HL-60 (cell line): ENCODE results near the gene EEPD1.

DNA sequence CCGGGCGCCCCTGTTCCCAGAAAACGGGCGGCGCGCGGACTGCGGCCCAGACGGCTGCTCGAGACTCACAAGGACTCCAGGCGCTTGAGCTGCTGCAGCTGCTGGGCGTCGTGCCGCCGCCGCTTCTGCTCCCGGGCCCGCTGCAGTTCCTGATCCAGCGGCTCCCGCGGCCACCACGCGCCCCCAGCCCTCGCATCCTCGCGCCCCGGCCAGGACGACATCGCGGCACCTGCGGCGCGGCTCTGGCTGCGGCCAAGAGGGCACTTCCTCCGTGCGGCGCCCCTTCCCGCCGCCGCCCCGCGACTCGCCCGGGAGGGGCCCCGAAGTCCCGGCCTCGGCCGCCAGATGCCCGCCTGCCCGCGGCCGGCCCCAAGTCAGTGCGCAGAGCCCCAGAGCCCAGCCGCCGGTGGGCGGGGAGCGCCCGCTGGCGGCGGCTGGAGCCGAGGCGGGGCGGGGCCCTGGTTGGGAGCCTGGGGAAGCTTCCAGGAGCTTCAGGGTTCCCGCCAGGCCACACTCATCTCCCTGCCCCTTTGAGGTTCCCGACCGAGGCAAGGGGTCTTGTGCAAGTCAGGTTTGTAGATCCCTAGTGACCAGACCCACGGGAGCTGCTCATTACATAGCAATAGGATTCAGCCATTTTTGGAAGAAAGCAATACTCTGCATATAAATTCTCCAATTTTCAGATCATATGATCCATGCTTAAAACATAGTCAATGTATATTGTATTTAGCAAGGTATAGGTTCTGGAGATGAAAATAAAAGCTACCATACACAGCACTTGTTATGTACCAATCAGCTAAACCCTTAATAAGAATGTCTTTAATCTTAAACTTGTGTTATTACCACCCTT is 14.2 kb upstream of the FKBP9 start:
- RRBS: 2% methylated on average over 34 of the region's 67 CpGs

- RRBS: no CpG with 5 or more reads among the region's 2 CpGs
Observed at GRCh38 chr7:33630683-33631157, 274.6 kb upstream of the BMPER start.

DNA sequence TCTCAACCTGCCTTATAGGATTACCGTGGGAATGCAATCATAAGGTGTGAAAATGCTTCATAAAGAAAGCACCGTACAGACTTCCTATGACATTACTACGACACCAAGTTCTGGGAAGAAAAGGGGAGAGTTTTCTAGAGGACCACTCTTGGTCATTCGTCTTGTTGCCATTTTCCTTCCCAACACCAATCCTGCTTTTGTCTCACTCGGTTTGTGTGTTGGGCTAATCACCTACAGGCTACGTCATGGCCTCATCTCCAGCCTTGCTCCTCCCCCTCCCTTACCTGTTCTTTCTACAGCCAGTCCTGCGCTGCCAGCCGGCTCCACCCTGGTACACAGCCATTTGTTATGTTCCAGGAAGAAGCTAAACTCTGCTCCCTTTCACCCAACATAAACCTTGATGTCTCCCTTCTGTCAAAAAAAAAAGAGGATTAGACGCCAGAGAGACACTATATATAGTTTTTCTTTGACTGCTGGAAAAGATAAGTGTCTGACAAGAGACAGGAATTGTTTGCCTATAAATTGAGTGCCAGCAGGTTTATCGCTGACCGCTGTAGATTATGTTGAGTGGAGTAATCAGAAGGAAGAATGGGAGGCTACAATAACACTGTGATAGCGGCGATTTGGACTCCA is 171.5 kb upstream of the BMPER start:
- RRBS: no CpG with 5 or more reads among the region's 13 CpGs

GRCh38 chr7:34158207-34158646 is 252.9 kb downstream of the BMPER start:
- RRBS: no CpG with 5 or more reads among the region's 5 CpGs

DNA sequence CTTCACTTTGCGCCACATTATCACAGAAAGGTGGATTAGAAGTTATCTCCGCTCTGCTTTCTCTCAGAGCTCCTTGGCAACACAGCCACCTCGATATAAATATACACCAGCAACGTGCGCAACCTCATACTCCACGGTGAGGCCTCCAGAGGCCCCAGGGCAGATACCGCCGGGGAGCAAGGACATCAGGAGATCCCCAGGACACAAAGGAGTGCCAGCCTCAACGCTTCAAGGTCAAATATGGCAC is 121.0 kb upstream of the TBX20 start:
- RRBS: no CpG with 5 or more reads among the region's 9 CpGs

- RRBS: no CpG with 5 or more reads among the region's 40 CpGs
Observed at GRCh38 chr7:35537239-35537892, 157.6 kb downstream of the HERPUD2 start.

GRCh38 chr7:35695485-35696087 is 651 bp upstream of the HERPUD2 start:
- RRBS: no CpG with 5 or more reads among the region's 13 CpGs

GRCh38 chr7:36092031-36092782 is 60.8 kb upstream of the EEPD1 start:
- RRBS: no CpG with 5 or more reads among the region's 14 CpGs

- RRBS: 3% methylated on average over 66 of the region's 118 CpGs
Observed at GRCh38 chr7:36152520-36153705, at the start of gene EEPD1. Gene EEPD1 (plus strand): TSS chr7:36153254.

DNA sequence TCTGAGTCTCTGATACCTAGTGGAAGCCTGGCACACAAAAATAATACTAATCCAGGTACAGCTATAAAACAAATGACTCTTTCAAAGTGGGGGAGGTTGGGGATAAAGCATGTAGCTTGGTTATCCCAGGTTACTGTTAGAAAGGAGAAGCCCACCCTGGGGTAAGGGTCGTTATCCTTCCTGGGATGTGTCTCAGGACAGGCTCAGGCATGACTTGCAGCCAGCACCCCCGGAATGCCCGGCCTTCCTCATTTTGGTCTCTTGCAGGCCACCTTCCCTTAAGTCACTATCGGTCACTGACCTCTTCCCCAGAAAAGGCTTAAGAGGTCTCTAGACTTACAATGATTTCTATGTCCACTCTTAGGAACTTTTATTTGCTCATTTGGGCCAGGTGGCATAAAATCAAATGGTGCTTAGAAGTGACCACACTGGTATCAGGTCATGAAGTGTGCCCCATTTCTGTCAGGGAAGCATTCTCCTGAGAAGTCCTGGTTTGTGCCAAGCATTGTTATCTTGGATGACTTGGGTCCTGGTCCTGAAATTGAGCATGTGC is 37.7 kb downstream of the EEPD1 start:
- RRBS: no CpG with 5 or more reads among the region's 4 CpGs

GRCh38 chr7:36301879-36302645 is 65.0 kb downstream of the MATCAP2 start:
- RRBS: no CpG with 5 or more reads among the region's 14 CpGs

DNA sequence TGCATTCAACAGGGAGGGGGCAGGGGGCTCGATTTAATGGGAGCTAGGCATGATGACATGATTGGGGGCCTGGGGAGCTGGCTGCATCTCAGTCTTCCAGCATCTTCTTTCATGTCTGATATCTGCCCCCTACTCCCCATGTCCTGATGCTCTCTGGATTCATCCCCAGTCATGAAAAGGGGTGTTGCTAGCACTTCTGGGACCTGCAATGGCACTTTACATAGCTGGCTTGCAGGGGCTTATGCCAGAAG is 95.0 kb downstream of the AOAH start:
- RRBS: no CpG with 5 or more reads among the region's 1 CpG

DNA sequence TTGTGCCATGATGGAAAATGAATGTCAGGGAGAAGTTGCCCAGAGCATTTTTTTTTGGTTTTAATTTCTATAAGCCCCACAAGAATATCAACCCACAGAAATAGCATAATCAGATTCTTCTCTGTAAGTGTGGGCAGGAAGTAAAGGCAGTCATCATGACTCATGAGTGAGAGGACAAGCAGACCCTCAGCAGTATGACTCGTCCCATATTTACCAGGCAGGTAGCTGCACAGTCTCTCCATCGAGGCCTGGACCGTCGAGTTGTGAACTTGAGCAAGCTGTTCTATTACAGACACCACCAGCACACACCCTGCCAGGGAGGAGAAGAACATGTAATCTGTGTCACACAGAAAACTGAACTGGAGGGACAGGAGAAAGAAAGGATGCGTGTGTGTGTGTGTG is 37.8 kb downstream of the AOAH start:
- RRBS: no CpG with 5 or more reads among the region's 5 CpGs

DNA sequence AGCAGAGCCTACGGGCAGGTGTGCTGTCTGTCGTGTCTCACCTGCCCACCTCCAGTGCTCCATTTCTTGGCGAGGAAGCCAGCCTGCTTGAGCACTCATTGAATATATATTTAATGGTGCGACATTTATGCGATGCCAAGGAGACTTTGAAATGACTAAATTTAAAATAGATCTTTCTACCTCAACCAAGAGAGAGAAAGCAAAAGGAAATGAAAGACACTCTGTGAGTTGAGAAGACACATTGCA is 53.5 kb upstream of the AOAH start:
- RRBS: no CpG with 5 or more reads among the region's 5 CpGs

DNA sequence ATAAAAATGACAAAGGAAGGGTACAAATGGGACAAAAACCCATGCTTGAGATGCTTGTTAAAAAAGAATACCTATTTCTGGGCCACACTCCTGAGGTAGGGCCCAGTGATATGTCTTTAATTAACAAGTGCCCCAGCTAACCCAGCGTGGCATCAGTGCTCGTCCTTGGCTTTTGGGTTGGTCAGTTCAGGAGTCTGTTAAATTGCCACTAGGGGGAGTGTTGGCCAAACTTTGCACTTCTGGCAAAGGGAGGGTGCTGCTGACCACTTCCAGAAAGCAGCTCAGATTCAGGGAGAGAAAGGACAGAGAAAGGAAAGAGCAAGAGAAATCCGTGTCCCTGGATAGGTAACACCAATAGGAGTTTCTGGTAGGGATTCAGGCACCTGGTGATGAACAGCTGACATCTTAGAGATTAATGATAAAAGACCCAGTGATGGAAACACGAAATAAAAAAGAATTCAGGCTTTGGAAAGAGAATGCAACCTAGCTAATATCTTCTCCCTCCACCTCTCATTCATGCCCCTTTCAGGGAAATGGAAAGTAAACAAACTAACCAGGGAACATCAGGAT is 243.1 kb upstream of the AOAH start:
- RRBS: no CpG with 5 or more reads among the region's 4 CpGs

DNA sequence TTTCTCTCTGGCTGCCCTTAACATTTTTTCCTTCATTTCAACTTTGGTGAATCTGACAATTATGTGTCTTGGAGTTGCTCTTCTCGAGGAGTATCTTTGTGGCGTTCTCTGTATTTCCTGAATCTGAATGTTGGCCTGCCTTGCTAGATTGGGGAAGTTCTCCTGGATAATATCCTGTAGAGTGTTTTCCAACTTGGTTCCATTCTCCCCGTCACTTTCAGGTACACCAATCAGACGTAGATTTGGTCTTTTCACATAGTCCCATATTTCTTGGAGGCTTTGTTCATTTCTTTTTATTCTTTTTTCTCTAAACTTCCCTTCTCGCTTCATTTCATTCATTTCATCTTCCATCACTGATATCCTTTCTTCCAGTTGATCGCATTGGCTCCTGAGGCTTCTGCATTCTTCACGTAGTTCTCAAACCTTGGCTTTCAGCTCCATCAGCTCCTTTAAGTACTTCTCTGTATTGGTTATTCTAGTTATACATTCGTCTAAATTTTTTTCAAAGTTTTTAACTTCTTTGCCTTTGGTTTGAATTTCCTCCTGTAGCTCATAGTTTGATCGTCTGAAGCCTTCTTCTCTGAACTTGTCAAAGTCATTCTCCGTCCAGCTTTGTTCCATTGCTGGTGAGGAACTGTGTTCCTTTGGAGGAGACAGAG is 280.8 kb downstream of the ELMO1 start:
- RRBS: no CpG with 5 or more reads among the region's 10 CpGs

DNA sequence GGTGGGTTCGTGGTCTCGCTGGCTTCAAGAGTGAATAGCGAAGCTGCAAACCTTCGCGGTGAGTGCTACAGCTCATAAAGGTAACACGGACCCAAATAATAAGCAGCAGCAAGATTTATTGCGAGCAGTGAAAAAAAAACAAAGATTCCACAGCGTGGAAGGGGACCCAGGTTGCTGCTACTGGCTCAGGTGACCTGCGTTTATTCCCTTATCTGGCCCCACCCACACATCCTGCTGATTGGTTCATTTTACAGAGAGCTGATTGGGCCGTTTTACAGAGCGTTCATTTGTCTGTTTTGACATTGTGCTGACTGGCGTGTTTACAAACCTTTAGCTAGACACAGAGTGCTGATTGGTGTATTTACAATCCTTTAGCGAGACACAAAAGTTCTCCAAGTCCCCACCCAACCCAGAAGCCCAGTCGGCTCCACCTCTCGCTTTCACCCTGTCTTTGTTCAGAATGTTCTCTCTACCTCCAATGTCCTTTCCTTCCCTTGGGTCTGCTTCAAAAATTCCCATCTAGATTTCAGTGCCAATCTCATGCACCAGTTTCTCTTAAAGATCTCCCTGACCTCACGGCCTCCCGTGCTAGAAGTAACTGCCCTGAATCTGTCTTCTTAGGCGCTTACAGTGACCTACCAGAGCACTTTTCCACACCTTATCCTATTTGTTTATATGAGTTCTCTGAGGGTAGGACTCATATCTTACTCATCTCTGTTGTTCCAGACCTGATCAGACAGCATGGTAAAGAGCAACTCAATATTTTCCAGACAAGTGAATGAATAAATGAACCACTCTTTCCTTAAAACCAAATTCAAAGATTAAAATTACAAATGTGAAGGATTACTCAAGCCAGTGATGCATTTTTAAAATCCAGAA is 95.0 kb downstream of the ELMO1 start:
- RRBS: no CpG with 5 or more reads among the region's 18 CpGs

DNA sequence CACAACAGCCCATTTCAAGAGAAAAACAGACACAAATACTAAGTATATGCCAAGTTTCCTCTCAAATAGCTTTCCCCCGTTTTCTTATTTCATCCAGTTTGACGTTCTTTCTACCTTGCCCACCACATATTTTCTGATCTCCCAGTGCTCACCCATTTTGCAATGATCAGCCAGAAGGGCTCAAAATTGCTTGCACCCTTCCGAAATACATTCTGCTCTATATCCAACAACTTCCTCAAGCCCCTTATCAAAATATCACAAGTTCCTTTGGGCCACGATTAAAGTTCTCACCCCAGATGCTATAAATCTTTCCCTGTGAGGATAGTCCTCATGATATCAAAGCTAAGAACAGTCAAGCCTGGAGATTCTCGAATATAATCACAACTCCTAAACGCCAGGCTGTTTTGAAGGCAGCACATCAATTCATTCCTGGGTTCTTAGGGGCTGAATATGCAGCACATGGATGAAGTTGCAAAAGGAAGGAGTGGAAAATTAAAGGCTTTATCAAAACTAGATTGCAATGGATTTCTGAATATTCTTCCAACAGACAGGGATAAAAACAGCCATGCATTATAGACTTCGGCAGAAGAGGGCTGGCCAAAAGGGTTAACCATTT is 27.3 kb downstream of the ELMO1 start:
- RRBS: no CpG with 5 or more reads among the region's 7 CpGs